Left lung (tissue), 1 donor: ENCODE measurements around a stretch of chr14.

- PRO-cap: no peak
Observed at GRCh38 chr14:106276140-106276725, 749.9 kb downstream of the TMEM121 start.

GRCh38 chr14:106844313-106845011 is 1318.1 kb downstream of the TMEM121 start:
- PRO-cap: bidirectional peak, plus-strand start at chr14:106844868, minus-strand start at chr14:106844759

- PRO-cap: no peak
Observed at GRCh38 chr14:106845012-106846094, 1319.0 kb downstream of the TMEM121 start.

GRCh38 chr14:106872311-106873445 is 1346.3 kb downstream of the TMEM121 start:
- PRO-cap: no peak